Placental epithelial cell (primary cell): ENCODE measurements around the genes DGLUCY and FBLN5.

DNA sequence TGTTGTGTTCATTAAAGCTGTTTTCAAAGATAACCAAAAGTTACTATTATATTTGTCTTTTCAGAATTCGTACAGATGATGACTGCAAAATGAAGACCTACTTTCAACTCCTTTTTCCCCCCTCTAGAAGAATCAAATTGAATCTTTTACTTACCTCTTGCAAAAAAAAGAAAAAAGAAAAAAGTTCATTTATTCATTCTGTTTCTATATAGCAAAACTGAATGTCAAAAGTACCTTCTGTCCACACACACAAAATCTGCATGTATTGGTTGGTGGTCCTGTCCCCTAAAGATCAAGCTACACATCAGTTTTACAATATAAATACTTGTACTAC, 7.8 kb downstream of the CALM1 start:
- CAGE, long polyA plus RNA, result no peak

DNA sequence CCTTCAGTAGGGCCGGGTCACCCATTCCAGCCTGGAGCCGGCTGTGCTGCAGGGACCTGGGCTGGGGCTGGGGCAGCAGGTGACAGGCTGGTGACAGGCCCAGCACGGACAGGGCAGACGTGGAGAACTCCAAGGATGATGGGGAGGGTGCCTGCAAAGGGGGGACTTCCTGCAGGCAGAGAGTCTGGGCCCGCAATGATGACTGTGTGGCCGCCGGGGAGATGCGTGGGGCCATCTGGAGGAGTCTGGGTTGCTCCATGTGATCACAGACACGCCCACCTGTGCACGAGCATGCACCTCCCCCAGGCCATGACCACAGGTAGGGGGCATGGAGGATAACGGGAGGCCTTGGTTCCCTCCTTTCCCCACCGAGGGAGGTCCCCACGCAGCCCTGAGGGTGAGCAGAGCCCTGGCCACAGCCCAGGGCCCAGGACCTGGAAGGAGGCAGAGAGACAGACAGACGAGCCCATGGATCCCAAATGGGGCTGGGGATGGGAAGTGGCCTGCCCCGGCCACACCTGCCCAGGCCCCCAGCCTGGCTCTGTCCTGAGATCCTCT, 138.0 kb downstream of the CALM1 start:
- CAGE, long polyA plus RNA, result no peak

- CAGE, long polyA plus RNA, result no peak
Observed at GRCh38 chr14:90535677-90536534, 139.1 kb downstream of the CALM1 start.

- CAGE, long polyA plus RNA, result no peak
Observed at GRCh38 chr14:90795694-90796257, 20.5 kb downstream of the TTC7B start.

DNA sequence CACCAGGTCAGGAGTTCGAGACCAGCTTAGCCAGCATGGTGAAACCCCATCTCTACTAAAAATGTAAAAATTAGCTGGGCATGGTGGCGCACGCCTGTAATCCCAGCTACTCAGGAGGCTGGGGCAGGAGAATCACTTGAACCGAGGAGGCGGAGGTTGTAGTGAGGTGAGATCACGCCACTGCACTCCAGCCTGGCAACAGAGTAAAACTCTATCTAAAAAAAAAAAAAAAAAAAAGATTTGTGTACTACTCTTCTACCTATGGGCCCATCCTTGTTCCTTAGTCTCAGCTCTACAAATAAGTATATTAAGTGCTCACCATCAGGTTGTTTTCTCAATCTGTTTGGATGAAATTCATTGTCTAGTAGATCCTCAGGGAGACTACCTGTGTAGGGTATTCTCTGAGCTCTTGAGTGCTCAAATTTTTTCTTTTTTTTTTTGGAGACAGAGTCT, 37.5 kb downstream of the RPS6KA5 start:
- CAGE, long polyA plus RNA, result no peak

DNA sequence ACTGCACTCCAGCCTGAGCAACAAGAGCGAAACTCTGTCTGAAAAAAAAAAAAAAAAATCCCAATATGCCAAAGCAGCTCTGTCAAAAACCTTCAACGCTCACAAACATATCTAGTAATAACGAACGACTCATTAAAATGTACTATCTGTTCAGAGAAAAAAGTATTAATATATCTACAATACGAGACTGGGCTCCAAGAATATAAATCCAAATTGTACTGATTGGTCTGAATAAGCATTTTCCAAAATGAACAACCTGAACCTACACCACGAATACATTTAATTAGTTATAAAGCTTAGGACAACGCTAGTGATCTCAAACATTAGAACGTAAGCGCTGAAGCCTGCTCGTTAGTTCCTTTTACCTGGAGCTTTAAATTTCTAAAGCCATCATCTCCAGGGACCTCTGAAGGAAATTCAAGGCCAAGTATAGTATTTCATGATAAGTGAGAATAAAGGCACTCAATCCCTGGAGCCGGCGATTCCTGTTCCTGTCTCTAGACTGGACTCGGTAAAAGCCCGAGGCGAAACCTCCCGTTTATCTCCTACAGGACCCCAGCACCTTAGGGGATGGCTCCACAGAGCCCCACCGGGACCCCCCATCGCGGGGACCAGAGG, 1.0 kb downstream of the RPS6KA5 start:
- CAGE, long polyA plus RNA, result no peak

DNA sequence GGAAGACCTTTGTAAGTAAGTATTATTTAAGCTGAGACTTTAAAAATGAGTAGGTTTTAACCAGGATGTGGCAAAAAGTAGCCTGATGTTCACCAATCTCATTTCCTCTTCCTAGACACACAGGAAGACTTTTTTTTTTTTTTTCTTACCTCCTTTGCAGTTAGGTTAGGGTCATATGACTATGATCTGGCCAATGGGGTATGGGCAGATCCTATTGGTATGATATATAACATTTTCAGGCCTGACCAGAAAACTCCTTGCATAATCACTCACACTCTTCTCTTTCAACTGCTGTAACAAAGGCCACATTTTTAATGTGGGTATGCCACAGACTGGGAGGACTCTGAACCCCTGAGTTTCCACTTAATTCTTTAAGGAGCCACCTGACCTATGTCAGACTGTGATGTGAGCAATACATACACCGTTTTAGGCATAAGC, 2.7 kb upstream of the RPS6KA5 start:
- CAGE, long polyA plus RNA, result no peak

GRCh38 chr14:91113926-91114959, at the start of gene DGLUCY:
Gene DGLUCY (plus strand): TSS chr14:91114073.
- CAGE, long polyA plus RNA, result no peak

DNA sequence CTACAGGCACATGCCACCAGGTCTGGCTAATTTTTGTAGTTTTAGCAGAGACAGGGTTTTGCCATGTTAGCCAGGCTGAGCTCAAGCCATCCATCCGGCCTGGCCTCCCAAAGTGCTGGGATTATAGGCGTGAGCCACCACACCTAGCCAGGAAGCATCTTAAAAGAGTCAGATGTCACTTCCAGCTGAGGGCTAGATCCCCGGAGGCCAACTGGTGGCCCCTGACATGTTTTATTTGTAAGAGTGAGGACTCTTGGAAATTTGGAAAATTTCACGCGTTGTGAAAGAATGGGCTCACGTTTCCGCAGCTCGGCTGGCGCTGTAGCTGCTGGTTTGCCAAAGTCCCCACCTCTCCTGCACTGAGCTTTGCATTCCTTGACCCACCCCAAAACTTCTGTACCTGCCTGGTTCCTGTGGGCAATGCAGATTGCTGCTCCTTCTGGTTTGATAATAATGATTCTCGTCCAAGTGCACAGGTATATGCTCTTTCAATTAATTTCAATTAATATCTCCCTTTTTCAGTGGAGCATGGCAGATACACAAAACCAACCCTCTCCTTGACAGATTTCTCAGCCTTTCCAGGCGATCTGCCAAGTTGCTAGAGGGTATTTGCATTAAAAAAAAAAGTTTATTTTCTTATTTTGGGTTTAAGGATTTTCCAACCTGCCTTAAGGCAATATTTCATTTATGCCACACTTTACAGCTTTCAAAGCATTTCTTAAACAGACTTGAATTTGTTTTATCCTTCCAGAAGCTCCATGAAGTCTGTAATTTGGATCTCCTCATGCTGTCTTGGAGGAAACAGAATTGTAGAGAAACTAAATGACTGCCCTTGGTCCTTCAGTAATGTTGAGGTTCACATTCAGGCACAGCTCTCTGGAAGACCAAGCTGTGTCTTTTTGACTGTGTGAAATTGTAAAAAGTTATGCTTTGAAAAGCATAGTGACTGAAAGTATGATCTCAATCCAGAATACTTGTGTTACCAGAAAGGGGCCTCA, 2.0 kb downstream of the DGLUCY start:
- CAGE, long polyA plus RNA, result no peak

DNA sequence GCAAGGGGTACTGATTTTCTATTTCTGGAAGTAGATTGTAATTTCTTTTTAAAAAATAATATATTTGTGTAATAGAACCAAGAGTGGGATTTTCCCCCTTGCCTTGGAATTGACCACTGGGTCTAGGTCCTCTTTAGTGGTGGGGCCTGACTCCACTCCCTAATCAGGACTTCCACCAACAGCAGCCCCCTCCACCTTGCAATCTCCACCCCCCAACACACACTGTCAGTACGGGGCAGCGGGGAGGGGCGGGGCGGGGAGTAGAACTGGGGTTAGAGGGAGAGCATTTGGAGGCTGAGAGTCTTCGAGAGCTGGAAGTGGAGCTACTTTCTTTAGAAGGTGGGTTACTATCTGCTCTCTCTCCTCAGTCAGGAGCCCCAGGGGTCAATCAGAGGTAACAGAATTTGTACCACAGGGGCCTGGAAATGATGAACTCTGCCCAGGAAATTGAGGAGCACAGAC, 18.3 kb upstream of the GPR68 start:
- CAGE, long polyA plus RNA, result no peak

DNA sequence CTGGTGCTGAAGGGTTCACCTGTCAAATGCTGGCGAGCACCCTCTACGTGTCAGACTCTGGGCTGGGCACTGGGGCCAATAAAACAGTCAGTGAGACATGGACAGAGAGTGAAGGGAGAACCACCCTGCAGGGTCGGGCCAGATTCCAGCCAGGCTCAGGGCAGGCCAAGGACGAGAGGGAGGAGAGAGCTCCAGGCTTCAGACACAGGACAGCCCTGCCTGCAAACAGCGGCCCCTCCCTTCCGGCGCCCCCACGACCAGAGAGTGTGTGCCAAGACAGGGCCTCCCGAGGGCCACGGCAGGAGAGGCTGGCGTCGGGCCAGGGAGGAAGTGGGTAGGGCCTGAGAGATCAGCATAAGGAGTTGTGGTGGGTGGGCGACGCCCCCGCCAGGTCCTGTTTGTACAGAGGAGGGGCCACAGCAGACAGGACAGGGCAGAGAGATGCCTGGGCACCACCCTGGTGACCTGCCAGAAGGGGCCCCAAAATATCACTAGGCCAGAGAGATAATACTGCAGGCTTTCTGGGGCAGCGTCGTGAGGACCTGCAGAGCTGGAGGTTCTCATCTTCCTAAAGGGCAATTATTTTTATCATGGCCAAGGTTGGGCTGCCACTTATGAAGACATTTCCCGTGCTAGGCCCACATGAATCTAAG, 73.1 kb upstream of the GPR68 start:
- CAGE, long polyA plus RNA, result no peak

GRCh38 chr14:91360982-91361641, 56.5 kb downstream of the CCDC88C start:
- CAGE, long polyA plus RNA, result no peak

DNA sequence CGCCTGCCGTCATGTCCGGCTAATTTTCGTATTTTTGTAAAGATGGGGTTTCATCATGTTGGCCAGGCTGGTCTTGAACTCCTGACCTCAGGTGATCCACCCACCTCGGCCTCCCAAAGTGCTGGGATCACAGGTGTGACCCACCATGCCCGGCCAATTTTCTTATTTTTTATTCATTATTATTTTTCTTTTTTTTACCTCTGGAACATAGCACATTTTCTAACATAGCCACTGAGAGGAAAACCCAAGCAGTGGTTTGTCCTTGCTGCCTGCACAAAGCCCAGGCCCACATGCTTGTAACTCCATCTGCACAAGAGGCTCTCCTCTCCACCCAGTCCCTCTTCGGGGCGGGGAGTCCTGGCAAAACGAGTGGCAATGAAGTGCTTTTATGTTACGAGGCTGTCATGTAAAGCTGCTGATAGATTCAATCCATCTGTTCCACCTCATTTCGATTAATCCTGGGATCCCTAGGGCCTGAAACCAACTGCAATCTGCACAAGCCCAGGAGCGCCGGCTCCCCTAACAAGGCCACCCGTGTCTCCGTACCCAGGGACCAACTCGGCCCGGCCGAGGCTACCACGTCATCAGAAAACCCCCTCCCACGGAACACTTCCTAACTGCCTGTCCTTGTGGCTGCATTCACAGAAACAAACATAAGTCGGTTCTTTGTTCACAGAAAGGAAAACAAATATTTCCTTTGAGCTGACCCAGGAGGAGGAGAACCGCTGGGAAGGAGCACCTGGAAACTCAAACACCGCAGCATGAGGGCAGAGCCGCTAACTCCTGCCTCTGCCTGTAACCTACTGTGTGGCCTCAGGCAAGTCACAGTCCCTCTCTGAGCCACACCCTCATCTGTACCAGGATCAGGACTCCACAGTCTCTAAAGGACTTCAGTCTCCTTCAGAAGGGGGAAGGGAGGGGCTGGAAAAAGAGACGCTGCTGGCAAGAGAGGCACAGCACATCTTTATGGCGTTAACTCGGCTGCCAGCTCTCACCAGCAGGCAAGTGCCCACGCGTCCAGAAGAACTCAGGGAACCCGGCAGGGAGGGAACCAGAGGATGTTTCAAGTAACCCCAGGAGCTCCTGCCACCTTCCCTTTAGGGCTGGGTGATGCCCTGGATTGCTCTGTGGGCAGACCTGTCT, 47.9 kb downstream of the CCDC88C start:
- CAGE, long polyA plus RNA, result no peak

GRCh38 chr14:91402361-91403328, 15.0 kb downstream of the CCDC88C start:
- CAGE, long polyA plus RNA, result no peak

DNA sequence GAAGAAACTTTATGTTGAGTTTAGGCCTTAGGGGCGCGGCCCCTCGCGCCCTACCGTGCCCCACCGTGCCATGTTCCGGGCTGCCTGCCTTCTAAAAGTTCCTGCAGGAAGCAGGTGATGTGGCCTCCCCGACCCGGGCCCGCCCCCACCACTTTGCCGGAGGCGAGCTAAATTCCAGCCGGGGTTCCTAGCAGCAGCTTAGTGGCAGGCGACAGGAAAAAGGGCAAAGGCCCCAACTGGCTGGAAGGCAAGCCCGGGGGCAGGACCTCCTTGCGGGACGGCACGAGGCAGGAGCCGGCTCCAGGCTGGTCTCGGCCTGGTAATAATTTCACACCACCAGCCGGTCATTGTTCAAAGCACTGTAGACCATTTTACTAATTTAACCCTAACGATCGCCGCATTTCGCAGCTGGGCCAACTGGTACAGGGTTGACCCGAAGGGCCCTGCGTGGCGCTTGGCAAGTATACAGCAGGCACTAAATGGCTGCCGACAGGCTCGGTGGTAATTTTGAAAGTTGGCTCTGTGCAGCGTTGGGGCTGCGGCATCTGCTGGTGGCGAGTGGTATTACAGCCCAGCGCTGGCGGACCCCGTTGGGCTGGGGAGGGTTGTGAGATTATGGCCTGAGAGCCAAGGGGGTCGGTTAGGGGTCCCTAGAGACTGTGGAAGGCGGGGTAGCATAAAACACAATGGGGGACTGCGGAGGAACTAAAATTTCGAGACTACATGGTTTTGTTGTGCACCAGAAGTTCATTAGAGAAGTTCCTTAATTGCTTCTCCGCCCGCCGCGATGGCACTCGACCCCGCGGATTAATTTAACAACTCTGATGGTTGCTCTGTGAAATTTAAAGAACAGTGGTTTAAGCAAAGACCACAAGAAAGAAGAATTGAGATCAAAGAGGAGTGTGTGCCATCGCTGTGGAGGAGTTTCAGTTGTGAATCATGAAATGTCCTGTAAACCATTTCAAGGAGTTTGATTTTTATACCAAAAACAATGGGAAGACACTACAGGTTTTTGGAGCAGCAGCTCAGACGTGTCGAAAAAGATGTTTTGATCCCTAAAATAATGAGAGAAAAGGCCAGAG, 1.2 kb upstream of the CCDC88C start:
- CAGE, long polyA plus RNA, result no peak

DNA sequence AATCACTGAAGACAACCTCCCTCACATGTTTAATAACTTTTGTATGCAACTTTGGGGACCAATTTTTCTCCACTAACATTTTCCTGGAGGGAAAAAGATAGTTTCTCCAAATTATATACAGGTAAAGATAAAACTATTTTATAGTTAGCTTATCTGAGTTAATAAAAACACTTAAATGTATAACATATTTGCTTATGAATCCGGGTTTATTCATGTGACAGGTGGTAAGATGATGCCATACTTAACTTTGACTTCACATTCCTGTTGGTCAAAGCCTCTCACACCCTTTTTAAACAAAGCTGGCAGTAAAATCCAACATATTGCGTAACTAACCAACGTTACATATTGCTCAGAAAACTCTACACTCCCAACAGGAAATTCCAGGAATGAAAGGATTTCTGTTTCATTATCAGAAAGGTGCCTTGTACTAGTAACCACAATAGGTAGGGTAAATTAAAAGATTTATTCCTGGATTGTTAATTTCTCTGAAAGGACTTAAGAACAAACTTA, 23.6 kb upstream of the CATSPERB start:
- CAGE, long polyA plus RNA, result no peak

DNA sequence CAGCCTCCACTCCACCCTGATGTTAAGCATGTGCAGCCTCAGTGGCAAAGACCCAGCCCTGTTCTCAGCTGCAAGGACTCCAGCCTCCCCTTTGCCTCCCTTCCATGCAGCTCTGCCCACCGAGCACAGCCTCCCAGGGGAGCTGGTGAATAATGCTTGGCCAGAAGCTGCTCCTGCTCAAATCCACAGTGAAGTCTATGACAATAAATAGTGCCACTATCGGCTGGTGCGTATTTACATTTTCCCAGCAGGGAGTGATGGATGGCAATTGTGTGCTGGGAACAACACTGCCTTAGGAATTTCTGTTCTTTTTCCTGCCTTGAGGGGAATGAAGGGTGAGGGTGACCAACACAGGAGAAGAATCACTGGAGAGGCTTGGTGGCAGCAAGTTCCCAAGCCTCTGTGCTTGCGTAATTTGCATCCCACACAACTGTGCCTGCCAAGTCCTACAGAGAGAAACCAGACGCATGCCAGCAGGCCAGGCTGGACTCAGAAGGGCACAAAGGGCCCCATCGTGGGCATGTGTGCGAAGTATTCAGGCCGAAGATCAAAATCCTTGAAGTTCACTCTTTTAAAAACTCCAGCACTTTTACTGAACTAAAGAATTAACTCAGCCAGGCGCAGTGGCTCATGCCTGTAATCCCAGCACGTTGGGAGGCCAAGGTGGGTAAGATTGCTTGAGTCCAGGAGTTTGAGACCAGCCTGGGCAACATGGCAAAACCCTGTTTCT, 30.0 kb upstream of the TC2N start:
- CAGE, long polyA plus RNA, result no peak

DNA sequence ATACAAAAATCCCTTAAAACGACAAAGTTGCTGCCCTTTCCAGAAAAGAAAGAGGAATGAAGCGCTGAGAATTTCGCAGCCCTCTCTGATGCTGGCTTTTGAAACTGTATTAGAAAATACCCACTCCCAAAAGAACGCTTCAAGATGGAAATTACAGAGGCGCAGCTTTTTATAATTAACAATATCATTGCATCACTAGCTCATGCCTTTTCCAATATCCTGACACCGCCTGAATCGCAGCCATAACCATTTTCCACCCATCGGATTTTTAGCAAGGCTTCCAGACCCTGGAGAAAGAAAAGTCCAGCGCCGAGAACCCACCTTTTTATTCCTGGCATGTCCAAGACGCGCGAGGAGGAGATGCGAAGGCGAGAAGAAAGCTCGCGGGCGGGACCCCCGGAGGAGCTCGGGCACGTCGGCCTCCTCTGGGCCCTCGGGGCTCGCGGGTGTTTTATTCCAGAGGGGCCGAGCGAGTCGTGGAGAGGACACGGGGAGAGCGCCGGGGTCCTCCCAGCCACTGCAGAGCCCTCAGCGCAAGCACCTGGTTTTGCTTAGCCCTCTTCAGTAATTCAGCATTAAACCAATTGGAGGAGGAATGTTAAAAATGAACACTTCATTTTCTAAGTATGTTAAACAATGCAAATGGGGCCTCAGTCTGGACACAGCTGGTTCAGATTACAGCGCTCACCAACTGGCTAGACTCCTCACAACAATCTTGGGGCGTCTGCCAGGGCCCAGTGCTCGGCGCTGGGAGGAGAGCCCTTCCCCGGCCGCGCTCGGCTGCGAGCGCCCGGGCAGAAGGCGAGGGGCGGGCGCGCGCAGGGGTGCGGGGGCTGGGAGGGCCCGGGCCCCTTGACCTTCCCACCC, at the start of gene FBLN5:
FBLN5 (minus strand) TSS at position 803 of the 867 bp plus-strand sequence.
- CAGE, long polyA plus RNA, result no peak

- CAGE, long polyA plus RNA, result no peak
Observed at GRCh38 chr14:91947759-91948397, 384 bp upstream of the FBLN5 start.

- CAGE, long polyA plus RNA, result no peak
Observed at GRCh38 chr14:92135174-92135806, 13.5 kb downstream of the CPSF2 start.